A172 (cell line): ENCODE results near the genes SMPD2 and SLC22A16.

- RAMPAGE, long total RNA: no peak
Measured at GRCh38 chr6:108990848-108991461, 103.7 kb downstream of the SESN1 start.

GRCh38 chr6:109001898-109002476 lies 92.7 kb downstream of the SESN1 start:
- RAMPAGE, long total RNA: no peak

GRCh38 chr6:109010396-109010639 lies 84.3 kb downstream of the SESN1 start:
- RAMPAGE, long total RNA: no peak

GRCh38 chr6:109091466-109092012 lies 3.1 kb downstream of the SESN1 start:
- RAMPAGE, long total RNA: no peak

DNA sequence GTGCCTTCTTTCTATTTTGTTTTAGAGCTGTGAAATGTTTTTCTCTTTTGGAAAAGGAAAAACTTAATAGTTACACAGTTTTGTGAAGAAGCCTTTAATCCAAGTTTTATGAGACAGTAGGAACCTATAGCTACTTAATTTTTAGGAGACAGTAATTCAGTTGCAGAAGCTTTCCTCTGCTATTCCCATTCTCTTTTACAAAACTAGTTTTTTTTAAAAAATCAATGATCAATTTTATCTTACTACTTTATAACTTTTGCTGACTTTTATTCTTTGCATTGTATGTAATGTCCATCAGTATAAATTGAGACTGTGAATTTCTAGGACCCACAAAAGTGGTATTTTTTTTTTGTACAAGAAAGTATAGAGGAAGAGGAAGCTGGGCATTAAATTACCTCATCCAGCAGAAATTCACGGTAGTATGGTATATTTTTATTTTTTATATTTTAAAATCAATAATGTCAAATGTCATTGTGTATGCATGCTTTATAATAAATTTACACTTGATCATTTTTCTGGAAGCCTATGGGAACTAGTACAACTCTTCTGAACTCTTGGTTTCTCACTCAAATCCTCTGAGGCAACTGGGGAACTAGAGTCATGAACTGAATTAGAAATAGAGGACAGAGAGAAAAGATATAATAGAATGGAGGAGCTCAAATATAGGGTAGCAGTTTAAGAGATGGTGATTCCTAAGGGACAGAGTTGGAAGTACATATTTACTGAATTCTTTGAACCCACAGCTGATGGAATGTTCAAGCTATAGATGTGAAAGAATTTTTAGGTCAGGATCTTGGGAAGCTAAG lies 68.3 kb downstream of the CEP57L1 start:
- RAMPAGE, long total RNA: no peak

- RAMPAGE, long total RNA: no peak
Measured at GRCh38 chr6:109230405-109231046, 135.2 kb downstream of the CEP57L1 start.

- RAMPAGE, long total RNA: no peak
Measured at GRCh38 chr6:109300031-109300740, 82.1 kb downstream of the CD164 start.

DNA sequence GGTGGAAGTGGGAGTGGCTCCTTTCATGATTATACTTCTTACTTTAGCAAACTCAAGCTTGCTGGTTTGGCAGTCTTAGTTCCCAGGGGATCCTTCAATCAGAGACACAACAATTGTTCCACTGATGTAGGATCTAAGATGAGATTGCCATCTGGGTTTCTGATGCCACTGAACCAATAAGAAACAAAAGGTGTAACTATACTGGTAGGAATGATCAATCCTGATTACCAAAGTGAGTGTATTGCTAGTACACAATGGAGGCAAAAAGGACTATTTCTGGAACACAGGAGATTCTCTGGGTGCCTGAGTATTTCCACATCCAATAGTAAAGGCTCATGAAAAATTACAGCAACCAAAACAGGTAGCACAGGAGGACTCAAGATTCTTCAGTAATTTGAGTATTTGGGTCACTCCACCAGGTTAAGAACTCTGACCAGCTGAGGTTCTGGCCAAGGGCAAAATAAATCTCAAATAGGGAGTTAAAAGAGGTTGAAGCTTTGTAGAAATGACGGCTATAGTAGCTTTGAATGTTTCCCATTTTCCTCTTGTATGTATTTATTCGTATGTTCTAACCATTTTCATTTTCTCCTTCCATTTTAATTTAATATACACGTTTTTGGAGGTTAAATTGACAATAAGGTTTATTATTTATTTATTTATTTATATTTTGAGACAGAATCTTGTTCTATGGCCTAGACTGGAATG lies 21.1 kb downstream of the CD164 start:
- RAMPAGE, long total RNA: no peak

GRCh38 chr6:109361907-109362529 lies 20.2 kb downstream of the CD164 start:
- RAMPAGE, long total RNA: no peak

DNA sequence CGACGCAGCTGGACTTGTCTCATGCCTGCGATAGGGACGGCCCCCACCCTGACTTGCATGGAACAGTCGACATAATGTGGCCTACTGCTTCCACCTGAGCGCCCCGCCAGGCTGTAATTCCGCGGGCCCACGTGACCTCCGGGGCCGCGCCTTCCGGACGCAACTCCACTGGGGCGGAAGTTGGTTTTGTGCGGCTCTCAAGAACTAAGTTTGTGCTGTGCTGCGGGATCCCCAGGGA lies 350 bp upstream of the CD164 start:
- RAMPAGE, long total RNA: no peak

DNA sequence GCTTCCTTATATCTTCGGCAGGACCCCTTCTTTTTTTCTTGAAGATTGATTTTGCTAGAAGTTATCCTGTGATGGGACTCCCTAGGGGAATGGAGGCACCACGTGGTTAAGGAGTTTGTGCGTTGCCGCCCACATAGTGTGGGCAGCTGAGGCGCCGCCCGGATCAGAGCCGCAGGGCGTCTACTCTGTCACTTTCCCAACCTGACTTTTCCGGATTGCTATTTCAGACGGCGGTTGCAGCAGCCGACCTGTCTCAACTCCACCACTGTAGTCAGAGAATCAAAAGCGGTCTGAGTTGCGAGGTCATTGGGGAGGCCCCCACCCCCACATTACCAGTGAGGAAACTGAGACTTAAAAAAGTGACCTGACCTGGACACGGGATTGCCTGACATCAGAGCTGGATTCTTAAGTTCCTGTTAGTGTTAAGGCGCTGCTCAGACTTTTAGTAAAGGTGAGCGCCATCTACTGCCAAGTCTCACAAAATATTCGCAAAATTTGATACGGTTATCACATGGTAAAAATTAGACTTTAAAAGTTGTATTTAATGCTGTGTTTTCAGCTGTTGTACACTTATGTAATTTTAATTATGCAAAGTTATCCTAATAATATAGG lies 775 bp upstream of the CD164 start:
- RAMPAGE, long total RNA: no peak

DNA sequence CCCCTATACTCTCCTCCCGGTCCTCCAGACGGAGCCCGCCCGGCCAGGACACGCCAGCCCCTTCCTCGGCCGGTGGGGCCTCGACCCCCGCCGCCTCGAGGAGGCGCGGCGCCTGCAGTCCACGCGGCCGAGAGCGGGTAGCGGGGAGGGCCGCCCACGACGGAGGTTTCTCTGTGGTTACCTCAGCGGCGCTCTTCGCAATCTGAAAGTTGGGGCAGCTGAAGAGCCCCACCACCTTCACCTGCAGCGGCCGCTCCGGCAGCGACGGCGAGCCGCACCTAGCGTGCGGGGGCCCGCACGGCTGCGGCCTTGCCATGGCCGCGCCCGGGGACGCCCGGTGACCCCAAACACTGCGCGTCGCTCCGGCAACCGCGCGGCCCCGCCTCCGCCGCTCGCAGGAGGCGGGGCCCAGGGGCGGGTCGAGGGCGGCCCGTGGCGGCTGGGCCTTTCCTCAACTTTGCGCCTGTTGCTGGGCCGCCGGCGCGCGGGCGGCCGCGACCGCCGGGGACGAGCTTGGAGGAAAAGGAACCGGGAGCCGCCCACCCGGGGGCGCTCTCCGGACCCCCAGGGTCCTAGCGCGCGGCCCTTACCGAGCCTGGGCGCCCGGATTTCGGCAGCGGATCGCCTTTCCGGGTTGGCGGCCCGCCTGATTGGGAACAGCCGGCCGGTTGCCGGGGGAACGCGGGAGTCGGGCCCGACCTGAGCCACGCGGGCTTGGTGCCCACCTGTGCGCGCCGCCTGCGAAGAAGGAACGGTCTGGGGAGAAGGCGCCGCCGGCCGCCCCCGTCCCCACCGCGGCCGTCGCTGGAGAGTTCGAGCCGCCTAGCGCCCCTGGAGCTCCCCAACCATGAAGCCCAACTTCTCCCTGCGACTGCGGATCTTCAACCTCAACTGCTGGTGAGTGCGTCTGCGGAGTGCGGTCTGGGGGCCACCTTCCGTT lies at the start of gene SMPD2:
Gene SMPD2, plus strand, starts transcription at position 450 of the 940 bp plus-strand sequence.
- RAMPAGE, long total RNA: no peak

DNA sequence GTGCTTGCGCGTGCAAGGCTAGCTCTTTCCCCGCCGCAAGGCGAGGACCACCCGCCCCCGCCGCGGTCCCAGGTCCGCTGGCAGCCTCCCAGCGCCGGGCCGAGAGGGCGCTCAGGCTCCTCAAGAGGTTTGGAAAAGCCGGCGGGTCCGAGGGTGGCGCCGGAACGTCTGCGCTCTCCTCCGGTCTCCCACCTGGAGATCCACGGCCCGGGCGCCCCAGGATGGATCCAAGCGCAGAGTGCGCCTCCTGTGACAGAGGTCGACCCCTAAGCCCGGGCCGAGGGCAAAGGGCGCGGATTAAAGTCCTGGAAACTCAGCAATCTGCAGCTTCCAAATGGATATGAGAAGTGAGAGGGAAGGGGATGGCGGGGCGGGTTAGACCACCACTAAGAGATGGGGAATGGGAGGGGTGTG lies 583 bp upstream of the MICAL1 start:
- RAMPAGE, long total RNA: no peak

DNA sequence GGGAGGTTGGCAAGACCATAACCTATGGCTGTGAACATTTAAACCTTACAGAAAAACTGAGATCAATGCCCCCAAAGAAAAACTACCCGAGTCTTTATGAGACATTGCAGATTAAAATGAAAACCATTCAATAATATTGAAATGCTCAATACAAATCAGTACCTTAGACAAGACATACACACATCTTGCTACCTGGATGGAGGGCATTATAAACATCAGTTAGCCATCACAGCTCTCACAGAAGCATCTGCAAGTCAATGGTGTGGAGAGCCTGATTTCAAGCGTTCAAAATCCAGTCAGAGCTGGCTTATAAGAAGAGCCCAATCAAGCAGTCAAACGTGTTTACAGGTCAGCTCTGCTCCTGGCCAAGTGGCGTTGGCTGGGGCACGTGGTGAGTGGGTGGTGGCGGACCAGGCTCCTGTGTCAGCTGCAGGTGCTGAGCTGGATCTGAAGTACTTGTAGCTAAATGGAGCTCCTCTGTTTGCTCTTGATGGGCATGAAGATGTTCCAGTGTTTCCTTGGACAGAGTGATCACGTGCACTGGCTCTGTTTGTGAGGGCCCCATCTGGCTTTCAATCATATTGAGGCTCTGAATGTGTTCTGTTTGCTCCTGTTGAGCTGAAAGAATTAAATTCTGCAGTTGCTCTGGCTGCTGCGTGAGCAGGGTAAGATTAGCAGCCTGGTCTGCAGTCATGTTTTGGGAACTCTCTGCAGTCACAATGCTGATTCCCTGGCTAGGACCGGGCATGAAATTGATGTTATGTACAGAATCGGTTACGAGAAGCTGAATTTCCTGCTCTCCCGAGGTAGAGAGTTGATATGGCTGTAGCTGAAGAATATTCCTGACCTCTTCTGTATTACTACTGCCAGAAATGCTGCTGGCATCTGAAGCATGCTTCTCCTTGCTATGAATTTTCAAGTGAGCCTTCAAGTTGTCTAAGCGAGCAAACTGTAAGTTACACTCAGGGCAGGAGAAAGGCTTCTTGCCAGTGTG lies 10.2 kb upstream of the MICAL1 start:
- RAMPAGE, long total RNA: no peak

GRCh38 chr6:109482742-109483052 lies 322 bp downstream of the ZBTB24 start:
- RAMPAGE, long total RNA: no peak

DNA sequence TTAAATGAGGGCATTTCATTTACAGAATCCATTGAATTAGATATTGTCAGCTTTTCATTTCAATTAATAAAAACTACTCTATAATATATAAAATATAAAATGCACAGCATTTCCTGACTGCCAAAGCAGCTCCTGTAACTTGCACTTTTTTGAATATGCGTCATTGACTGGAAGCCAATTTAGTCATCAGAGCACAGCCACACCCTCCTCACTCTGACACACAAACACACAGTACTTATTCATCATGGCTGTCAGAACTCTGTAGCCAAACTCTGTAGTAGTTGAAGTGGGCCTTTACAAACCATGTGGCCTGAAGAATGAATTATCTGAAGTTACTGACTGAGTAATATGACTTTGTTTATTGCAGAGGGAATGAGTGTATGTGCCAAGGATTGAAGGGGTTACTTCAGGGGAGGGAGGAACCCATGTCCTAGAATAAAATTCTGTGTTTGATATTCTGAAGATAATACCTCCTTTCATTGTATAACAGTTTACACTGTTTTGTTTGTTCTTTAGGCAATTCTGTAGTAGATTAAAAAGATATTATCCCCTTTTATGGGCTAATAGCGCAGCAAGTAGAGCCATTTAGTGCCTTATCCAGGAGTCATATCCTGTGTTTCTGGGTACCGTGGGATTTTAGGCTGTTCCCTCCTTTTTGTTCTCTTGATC lies 102.7 kb downstream of the FIG4 start:
- RAMPAGE, long total RNA: no peak

- RAMPAGE, long total RNA: no peak
Measured at GRCh38 chr6:110476006-110477003, at the start of gene SLC22A16. SLC22A16 (minus strand) TSS chr6:110476613.

GRCh38 chr6:110542210-110542754 lies 65.9 kb upstream of the SLC22A16 start:
- RAMPAGE, long total RNA: no peak

DNA sequence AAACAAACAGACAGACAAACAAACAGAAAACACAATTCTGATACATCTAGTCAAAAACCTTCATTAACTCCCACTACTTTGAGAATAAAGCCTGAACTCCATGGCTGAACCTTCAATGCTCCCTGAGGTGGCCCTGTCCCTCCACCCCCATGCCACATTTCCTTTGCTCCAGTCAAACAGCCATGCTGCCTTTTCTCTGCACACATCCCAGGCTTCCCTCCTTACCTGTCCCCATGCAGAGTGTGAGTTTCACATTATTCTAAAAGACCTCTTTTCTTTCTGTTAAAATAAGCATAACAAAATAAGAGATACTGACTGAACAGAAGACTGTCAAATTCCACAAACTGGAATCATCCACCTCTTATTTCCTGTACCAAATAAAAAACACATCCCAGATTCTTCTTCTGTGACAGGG lies 70.9 kb upstream of the SLC22A16 start:
- RAMPAGE, long total RNA: no peak

- RAMPAGE, long total RNA: no peak
Measured at GRCh38 chr6:110622631-110623488, 146.4 kb upstream of the SLC22A16 start.